Peritoneum (tissue), 1 donor: ENCODE results near the genes JADE1 and NOCT.

GRCh38 chr4:128809299-128810425 lies at the start of gene JADE1:
Gene JADE1, plus strand, starts transcription at chr4:128809700.
- PRO-cap, result unidirectional peak, plus-strand start at chr4:128809721

- PRO-cap, result no peak
These were observed 39.4 kb downstream of the JADE1 start for GRCh38 chr4:128848684-128849605.

- PRO-cap, result no peak
These were observed 804.3 kb upstream of the PCDH10 start for GRCh38 chr4:132344801-132345210.

GRCh38 chr4:133146333-133146912 lies 2.7 kb upstream of the PCDH10 start:
- PRO-cap, result no peak

DNA sequence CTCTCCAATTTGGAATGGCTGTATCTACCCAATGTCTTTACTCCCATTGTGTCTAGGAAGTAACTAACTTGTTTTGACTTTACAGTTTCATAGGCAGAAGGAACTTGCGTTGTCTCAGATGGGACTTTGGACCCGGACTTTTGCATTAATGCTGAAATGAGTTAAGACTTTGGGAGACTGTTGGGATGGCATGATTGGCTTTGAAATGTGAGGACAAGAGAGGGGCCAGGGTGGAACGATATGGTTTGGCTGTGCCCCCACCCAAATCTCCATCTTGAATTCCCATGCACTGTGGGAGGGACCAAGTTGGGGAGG lies 429.7 kb downstream of the PCDH10 start:
- PRO-cap, result no peak

- PRO-cap, result no peak
These were observed 1137.0 kb downstream of the PCDH18 start for GRCh38 chr4:136395245-136395775.

DNA sequence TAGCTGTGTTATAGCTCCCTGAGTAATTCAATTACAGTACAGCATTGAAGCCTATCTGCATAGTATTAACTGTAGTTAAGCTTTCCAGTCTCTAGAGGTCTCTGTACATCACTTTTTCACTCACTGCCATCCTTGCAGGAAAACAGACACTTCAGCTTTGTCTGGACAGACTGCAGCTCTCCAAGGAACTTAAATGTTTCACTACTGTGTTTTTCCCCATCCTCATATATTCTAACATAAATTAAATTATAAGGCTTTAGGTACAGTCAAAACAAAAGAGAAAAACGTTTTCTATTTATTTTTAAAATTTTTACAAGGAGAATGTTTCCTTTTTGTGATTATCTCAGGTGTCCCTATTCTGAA lies 407.9 kb downstream of the PCDH18 start:
- PRO-cap, result no peak

DNA sequence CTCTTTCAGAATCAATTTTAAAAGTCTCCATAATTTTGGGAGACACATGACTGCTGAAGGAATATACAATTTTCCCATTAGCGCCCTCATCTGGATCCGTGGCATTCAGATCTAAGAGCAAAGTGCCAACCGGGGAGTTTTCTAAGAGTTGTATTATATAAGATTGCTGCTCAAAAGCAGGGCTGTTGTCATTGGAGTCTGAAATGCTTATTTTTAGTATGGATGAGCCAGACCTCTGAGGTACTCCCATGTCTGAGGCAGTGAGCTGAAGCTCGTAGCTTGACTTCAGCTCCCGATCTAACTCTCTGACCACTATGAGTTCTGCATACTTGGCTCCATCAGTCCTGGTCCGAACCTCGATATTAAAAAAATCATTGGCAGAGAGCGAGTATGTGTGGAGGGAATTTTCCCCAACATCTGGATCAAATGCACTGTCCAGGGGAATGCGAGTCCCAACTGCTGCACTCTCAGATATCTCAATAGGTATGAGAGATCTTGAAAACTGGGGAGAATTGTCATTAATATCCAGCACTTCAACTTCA lies 1.0 kb downstream of the PCDH18 start:
- PRO-cap, result no peak

DNA sequence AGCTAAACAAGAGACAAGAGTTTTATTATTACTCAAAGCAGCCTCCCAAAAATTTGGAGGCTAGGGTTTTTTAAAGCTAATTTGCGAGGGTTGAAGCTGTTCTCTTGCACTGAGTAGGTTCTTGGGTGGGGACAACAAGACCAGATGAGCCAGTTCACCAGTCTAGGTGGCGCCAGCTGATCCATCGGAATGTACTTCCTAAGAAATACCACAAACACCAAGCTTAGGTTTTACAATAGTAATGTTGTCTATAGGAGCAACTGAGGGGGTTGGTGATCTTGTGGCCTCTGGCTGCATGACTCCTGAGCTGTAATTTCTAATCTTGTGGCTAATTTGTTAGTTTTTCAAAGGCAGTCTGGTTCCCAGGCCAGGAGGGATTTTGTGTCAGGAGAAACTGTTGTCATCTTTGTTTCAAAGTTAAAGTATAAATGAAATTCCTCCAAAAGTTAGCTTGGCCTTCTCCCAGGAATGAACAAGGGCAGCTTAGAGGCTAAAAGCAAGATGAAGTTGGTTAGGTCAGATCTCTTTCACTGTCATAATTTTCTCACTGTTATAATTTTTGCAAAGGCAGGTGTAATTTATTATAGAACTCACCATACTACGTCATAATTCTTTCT lies 130.6 kb downstream of the SLC7A11 start:
- PRO-cap, result no peak

- PRO-cap, result no peak
These were observed 33.4 kb upstream of the NOCT start for GRCh38 chr4:138982208-138982502.

DNA sequence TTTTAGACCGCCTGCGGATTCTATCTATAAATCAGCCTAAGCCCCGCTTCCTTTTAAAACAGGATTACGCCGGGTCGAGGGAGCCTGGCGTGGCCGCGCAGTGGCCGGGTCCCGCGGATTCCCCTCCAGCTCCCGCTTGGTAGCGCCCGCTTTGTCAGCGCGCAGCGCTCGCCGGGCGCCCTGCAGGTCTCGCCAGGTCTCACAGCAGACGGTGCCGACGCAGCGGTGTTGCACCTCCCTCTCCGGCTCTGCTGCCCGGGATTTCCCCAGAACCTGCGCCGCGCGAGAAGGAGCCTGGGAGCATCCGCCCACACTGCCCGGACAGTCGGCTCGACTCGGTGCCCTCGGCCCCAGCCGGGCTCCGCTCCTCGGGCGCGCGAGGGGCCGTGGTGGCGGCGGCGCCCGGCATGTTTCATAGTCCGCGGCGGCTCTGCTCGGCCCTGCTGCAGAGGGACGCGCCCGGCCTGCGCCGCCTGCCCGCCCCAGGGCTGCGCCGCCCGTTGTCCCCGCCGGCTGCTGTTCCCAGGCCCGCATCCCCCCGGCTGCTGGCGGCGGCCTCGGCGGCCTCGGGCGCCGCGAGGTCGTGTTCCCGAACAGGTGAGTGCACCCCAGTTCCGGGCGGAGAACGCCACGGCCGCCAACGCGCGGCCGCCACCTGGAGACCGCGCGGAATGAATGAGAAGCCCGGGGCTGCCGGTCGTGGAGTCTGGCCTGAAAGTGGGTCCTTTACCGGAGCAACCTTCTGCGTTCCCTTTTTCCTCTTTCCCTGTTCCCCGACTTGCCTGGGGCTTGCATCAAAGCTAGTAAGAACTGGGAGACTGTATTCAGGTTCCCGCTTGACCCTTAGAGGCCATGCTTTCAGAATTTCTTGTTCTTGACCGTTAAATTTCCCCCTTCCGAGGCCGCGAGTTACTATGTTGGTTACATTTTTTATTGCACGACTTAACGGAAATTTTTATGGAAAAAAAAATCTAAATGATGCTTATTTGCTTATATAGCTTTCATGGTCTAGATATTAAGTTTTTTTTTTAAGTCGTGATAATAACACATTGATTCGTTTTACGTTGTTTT lies at the start of gene NOCT:
TSS of gene NOCT (plus strand) at position 207 of the 1,071 bp plus-strand sequence.
- PRO-cap, result bidirectional peak, plus-strand start at position 207 of the sequence, minus-strand start outside the sequence

- PRO-cap, result no peak
These were observed 303 bp upstream of the ELF2 start for GRCh38 chr4:139177293-139177749.

DNA sequence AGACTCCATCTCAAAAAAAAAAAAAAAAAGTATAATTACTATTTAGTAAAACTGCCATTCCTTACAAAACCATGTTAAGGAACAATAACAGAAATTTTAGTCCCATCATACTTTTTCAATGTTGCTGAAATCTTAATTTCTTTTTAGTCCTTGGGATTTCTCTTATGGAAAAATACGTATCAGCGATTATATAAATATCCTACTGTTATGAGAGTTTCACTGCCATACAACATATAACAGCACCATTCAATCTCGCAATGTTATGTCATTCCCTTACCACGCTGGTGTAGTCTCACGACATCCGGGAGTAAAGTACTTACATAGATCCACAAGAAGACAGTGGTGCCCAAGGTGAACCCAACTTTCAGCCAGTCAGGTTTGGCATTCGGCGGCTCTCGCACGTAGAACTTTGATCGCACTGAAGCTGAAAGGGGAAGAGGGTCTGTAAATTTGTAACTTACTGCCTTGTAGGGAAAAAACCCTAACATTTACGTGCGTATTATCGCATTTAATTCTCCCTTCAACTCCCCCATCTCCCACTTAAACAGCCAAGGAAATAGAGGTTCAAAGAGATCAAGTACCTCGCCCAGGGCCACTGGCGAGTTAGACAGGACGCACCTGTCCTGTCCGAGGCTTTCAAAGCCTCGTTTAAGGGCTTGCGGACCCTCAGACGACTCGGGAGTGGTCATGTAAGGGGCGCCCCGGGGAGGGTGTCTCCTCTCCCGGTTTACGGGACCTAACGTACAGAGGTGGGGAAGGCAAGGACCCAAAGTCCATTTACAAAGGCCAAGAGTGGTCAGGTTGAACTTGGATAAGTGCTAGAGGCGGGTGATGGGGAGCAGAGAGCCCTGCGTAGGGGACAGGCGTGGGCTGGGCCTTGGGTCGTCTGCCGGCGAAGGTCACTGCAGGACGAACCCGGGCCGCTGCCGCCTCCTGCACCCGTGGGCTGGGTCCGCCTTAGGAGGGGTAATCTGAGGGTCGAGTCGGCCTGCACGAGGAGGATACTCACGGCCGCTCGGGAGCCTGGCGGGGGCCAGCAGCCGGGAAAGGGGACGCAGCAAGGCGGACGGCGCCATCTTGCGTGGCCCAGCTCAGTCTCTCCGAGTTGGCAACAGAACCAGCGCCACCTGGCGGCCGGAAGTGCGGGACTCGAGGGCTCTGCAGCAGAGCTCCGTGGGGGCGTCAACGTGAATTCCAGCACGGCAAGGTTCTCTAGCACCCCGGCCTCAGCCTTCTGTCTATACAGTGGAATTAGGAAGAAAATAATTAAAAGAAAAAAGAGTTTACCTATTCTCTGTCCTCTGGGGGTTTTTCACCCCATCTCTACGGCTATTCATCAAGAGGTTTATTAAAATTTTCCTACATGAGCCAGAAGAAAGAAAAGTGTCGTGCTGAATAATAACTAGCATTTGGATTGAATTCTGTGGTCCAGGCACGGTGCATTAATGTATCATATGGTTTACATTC lies 6.0 kb upstream of the NAA15 start:
- PRO-cap, result unidirectional peak, minus-strand start at position 1,102 of the sequence

- PRO-cap, result no peak
These were observed 34.4 kb upstream of the NDUFC1 start for GRCh38 chr4:139336520-139337298.

- PRO-cap, result no peak
These were observed 57.3 kb upstream of the NDUFC1 start for GRCh38 chr4:139359563-139360079.

DNA sequence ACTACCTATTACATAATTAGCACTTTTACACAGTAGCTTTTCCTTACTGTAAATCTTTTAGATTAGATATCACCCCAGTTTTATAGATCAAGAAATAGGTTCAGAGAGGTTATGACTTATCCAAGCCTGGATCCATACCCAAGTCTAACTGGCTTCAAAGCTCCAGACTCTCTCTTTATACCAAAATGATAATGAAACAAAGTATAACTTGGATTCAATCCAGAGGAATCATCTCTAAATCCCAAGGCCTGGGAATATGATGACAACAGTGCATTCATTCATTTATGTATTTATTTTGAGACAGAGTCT lies 70.8 kb upstream of the RAB33B start:
- PRO-cap, result no peak

- PRO-cap, result no peak
These were observed 44.3 kb upstream of the RAB33B start for GRCh38 chr4:139409473-139410159.

DNA sequence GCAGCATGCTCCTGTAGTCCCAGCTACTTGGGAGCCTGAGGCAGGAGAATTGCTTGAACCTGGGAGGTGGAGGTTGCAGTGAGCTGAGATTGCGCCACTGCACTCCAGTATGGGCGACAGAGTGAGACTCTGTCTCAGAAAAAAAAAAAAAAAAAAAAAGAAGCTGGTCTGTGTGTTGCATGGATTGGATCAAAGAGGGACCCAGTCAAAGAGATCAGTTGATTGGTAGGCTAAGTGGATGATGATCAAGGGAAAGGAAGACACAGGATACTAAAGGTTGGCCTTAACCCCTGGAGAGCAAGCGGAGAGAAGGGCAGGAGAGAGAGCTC lies 49.1 kb downstream of the RAB33B start:
- PRO-cap, result no peak

DNA sequence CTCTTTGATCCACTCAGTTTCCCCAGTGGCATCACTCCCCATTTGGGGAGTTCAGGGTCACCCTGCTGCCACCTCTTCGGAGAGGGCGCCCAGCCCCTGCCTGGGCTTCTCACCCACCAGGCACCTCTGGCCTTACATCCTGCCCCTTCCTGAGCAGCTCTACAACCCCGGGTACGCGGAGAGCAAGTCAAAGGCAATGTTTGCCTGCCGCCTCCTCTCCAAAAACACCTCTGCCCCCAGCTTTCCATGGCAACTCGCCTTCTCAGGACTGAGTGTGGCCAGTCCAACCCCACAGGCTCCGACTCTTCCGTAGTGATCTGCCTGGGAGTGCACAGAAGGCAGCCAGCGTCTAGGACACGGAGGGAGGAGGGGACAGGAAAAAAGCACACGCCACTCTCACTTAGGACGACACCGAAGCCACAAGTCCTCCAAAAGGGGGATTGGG lies 51.8 kb downstream of the MGST2 start:
- PRO-cap, result no peak

DNA sequence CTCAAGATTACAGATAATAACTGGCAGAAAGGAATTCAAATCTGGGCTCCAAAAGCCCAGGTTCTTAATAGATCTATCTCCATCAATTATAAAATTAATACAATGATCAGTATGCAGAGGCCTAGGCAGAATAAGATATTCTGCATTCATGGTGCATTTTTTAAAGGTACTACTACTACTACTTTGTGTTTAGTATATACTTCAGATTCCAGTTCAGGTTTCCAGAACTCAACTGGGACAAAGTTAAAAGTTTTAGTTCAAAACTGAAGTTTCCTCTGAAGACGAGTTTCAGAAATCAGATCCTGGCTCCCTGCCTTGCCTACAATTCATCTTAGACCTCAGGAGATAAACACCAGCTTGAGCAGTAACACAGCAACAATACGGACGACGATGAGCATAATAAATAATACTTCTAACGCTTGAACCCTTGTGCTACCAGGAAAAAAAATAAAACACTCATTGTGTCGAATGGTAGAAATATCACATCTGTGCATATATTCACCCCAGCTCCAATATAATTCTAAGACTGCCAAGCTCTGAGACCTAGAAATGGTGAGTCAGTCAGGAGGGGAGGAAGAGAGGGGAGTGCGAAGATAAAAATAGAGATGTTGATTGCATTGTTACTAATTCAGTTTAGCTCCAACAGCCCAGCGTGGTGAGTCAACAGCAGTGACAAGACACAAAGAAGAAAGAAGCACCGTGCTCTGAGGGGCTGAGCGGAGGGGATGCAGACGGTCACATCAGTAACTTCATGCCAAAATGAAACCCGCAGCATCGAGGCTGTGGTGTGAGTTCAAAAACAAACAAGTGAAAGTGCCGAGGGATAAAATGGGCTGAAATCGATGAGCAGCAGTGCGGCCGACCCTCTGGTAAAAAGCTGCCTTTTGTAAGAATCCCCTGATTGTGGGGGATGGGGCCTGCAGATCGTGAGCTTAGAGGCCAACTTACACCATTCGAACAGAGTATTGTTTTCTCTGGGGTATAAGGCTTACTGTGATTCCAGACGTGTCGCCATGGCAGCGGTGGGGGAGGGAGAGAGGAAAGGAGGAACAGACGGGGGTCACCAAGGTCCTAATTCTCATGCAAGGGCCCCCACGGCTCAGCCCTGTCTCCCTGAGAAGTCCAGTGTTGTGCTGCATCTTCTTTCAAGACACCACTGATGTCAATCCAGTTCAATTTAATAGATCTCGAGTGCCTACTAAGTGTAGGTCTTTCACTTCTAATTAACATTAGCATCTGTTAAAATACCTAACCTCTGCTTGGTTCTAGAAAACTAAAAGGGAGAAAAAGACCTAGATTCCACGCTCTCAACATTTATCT lies 150.3 kb downstream of the MGST2 start:
- PRO-cap, result no peak